Foreskin fibroblast (primary cell): ENCODE measurements around a stretch of chr7.

- RRBS, result no CpG with 5 or more reads among the region's 21 CpGs
These were observed 157.0 kb upstream of the KLF14 start for GRCh38 chr7:130890676-130891827.

- RRBS, result 35% methylated on average over 4 of the region's 14 CpGs
These were observed 170.5 kb upstream of the KLF14 start for GRCh38 chr7:130904108-130905317.

GRCh38 chr7:130915265-130916154 is 181.5 kb upstream of the KLF14 start:
- RRBS, result no CpG with 5 or more reads among the region's 12 CpGs

DNA sequence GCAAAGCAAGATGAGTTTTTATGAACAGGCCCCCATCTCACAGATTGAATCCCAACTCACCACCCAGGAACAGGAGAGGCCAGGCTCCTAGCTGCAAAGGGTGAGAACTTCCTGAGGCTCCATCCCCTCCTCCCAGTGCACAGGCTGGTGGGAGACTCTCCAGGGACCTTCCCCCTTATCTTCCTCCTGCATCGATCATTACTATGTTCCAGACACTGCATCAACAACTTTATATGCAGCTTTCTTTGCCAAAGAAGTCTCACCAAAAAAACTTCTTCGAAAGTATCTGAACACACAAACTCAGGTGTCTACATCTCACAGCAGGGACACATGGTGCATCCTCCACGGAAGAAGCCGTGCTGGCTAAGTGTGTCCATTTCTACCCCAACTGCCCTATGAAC is 228.4 kb upstream of the KLF14 start:
- RRBS, result no CpG with 5 or more reads among the region's 4 CpGs

DNA sequence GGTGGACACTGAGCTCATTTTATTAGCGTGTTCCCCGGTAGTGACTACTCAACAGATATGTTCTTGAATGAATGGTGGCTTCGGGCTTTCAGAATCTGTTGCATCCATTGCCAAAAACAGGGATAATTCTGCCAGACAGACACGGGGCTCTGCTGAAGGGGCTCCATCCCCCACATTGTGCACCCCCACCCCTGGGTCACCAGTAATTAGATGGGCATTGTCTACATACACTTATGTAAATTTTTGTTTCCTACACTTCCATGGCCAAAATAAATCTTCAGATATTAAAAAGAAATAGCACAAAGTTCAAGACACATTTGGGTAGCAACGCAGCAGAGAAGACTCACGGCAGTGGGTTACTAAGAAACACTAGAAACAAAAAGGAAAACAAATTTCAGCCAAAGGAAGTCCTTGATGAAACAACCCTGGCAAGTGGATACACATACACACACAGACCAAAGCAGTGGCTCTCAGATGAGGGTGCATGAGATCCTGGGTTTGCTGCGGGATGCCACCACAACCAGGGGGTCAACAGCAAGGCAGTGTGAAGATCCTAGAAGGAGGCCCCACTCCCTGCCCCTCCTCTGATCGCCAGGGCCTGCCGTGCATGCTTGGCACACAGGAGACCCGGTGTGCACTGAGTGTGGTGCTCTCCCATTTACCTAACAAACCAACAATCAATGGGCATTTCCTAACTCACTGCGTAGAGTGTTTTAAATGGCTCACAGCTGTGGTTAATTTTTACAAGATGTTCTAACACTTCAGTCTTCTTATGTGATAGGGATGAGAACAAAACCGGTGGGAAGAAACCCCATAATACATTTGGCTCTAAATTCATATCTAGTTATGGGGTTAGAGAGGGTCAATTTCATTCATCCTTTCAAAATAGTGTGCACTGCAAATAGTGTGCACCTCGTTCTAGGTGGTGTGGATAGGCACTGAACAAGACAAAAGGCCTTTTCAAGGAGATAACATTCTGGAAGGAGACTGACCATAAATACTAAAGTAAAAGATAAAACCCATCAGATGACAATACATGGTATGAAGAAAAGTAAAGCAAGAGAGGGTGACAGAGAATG is 252.3 kb upstream of the KLF14 start:
- RRBS, result no CpG with 5 or more reads among the region's 13 CpGs

GRCh38 chr7:130990241-130990988 is 256.4 kb upstream of the KLF14 start:
- RRBS, result no CpG with 5 or more reads among the region's 16 CpGs

DNA sequence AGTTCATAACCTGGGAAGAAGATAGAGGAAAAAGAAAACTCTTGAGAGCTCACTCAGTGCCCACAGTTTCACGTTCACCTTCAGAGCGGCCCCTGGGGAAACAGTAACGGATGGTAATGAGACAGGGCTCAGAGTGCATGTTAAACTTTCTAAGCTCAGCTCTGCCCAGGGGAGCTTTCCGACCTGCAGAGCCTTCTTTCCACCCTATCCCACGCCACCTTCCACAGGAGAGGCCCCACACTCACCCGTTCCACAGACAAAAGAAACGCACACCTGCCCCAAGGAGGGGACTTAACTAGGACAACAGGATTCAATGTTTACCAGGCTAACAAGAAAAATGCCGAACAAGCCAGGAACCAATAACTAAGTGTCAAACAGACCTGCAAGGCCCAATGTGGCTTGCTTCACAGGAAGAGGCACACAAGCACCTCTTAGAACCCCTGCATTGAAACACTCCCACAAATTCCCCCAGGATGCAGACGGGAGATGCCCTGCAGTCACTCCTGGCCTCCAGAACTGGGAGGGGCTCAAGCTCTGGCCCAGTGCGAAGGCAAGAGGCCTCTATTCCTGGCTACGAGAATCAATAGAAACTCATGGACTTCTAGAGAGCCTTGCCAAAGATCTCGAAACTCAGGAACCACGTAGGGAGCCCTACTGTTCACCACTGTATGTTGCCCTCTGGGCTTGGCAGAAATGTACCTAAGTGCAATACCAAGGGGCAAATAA is 260.2 kb upstream of the KLF14 start:
- RRBS, result no CpG with 5 or more reads among the region's 13 CpGs

- RRBS, result no CpG with 5 or more reads among the region's 12 CpGs
These were observed 245.3 kb upstream of the MKLN1 start for GRCh38 chr7:131082056-131083127.

- RRBS, result no CpG with 5 or more reads among the region's 4 CpGs
These were observed 235.2 kb upstream of the MKLN1 start for GRCh38 chr7:131092496-131092909.

GRCh38 chr7:131124294-131124867 is 203.3 kb upstream of the MKLN1 start:
- RRBS, result no CpG with 5 or more reads among the region's 5 CpGs

DNA sequence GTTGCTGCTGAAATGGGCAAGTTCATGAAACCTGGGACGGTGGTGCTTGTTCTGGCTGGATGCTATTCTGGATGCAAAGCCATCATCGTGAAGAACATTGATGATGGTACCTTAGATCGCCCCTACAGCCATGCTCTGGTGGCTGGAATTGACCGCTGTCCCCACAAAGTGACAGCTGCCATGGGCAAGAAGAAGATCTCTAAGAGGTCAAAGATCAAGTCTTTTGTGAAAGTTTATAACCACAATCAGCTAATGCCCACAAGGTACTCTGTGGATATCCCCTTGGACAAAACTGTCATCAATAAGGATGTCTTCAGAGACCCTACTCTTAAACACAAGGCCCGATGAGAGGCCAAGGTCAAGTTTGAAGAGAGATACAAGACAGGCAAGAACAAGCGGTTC is 85.1 kb upstream of the MKLN1 start:
- RRBS, result no CpG with 5 or more reads among the region's 6 CpGs

DNA sequence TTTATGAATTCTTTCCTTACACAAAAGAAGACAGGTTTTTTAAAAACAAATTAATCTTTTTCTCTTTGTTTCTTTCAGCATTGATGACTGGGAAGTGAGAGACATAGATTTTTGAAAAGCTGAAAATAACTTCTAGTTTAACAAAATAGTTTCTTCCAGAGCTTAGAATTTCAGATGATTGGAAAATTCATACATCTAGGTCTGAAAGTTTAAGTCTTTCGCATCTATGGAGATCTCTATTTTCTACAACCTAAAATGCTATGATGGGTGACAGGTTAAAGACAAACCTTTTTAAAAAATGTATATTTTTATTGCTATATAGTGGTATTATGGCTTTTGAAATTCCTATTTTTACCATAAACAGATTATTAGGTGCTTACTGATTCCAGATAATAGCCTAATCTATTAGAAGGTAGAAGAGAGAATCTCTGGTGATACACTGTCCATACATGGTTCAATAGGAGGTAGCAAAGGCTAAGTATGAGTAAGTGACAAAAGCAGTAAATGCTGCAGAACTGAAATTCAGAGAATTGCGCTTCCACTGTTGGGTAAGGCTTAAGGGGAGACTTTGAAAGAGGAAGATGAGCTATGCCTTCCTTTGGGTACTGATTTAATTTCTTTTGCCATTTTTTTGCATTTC is 15.0 kb downstream of the MKLN1 start:
- RRBS, result no CpG with 5 or more reads among the region's 2 CpGs

DNA sequence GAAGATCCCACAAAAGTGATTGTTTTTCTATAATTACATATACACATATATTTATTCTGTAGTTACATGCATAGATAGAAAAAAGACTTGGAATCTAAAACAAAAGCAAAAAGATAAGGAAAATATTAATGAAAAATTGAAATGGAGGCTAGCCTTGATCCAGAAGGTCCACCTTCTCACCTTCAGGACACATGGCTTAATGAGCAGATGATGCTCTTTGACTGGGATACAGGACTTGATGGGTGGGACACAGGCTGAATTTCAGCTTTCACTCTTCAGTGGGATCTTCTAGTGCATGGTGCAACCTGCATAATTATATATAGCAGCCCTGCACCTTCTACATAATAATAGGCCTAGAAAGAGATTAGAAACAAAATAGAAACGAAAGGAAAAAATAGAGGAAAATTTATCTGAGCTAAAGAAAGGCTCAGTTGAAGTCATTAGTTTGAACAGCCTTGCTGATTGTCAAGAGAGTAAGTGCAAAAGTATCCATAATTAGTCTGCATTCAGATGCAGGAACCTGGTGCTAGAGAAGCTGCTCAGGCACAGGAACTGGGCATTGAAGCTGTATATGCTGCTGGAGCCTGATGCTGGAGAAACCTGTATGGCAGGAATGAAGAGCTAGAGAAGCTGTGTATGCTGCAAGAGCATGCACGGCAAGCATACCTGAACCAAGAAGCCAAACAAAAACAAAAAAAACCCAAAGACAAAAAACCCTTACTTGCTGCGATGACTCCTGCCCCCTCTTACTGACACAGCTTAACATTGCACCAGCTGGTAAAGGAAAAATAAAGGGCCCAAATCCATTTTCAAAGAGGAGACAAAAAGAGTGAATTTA is 19.3 kb downstream of the MKLN1 start:
- RRBS, result no CpG with 5 or more reads among the region's 3 CpGs

- RRBS, result no CpG with 5 or more reads among the region's 4 CpGs
These were observed 71.4 kb downstream of the MKLN1 start for GRCh38 chr7:131399024-131399515.

DNA sequence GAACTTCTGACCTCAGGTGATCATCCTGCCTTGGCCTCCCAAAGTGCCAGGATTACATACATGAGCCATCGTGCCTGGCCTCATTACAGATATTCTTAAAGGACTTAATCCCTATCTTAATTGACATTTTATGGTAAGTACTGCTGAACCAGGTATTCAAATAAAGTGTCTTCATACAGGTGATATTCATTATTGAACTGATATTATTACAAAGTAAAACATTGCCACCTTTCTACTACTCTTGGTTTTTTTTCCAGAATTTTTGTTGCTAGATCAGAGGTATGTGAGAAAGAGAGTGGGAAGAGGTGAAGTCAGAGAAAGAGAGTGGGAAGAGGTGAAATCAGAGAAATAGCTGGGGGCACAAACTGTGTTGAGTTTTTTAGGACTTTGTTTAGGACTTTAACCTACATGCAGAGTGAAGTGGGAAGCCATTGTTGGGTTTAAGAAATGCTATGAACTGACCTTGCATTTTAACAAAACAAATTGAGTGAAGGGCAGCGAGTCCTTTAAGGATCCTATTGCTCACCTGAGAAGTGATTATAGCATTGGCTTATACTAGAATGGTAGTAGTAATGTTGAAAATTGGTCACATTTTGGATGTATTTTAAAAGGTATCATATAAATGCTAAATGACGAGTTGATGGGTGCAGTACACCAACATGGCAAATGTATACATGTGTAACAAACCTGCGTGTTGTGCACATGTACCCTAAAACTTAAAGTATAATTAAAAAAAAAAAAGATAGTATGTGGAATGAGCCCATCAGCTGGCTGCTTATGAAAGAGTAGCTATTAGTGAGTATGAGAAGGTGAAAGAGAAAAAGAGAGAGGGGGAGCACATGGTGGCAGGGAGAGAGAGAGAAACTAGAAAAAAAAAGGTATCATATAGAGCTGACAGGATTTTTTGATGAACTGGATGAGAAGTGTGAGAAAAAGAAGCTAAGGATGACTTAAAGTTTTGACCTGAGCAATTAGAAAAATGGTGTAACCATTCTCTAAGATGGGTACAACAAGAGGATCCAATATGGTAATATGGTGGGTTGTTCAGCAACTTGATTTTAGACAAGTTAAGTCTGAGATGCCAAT is 92.1 kb downstream of the MKLN1 start:
- RRBS, result no CpG with 5 or more reads among the region's 4 CpGs

- RRBS, result 42% methylated on average over 4 of the region's 16 CpGs
These were observed 16.0 kb downstream of the PODXL start for GRCh38 chr7:131540362-131540922.

DNA sequence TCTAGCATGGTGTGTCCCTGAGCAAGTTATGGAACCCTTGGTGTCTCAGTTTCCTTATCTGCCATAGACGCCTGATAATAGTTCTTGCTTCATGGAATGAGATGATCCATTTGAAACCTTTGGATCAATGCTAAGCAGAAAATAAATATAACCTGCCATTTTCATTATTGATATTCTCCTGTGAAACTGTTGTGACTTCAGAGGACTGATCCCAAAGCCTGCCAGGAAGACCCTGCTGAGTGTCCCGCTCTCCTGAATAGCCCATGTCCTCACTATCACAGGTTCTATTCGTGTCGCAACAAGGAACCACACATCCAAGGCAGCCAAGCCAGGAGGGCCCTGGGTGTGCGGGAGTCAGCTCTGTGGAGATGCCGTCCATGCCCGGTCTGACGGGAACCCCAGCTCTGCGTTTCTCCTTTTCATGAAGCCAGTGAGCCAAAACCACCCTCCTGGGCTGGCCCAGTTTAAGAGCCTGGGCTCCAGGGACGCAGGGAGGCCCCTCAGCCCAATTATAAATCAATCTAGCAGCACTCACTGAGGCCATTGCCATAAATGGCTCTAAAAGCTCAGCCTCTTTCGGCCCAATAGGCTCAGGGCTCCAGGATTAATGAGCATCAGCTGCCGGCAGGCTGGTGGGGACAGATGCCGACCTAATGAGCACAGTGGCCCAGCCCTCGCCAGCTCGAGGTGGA is 178.0 kb downstream of the PLXNA4 start:
- RRBS, result no CpG with 5 or more reads among the region's 15 CpGs

DNA sequence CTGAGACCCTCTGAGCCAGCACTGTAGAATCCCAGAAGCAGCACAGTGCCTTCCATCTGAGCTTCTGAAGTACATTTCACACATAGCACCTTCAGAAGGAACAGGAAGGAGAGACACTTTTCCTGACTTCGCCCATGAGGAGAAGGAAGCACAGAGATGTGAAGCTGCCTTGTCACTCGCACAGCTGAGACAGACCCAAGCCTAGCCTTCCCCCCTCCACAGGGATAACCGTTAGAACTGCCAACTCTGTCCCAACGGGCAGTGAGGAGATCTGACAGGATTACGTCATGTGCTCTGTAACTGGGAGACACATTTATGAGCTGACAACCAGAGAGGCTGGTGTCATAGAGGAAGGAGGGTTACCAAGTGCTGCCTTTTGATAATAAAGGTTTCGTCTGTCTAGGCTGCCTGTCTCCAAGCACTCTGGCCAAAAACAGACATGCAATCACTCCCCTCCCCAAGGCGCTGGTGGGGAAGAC is 166.0 kb downstream of the PLXNA4 start:
- RRBS, result no CpG with 5 or more reads among the region's 7 CpGs

- RRBS, result no CpG with 5 or more reads among the region's 3 CpGs
These were observed 145.0 kb downstream of the PLXNA4 start for GRCh38 chr7:132431239-132431709.

DNA sequence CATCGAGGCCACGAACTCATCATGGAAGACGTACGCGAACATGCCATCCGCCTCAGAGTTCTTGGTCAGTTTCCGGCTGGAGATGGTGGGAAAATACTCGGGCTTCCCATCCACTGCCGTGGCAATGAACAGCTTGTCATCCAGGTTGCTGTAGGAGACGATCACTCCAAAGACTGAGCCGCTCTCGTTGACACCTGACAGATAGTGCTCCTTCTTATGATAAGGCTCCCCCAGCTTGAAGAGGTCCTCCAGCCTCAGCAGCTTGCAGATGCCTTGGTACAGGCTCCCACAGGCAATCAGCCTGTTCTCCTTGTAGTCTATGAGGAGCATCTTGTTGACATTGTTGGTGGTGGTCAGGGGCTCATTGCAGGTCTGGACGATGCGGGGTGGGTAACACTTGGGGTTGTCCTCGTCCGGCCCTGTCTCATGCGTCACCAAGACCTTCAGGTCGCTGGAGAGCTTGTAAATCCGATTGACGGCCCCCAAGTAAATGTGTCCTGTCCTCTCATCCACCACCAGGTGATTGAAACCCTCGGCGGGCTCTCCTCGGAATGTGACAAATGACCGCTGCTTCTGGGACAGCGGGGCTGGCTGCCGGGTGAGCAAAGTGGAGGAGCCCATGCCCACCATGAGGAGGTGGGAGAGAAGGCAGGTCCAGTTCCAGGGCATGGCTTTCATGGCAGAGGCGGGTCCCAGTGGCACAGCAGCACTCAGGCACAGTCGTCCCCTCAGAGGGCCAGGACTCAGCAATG is 68.1 kb downstream of the PLXNA4 start:
- RRBS, result no CpG with 5 or more reads among the region's 28 CpGs